LHCN-M2 (cell line): ENCODE measurements around a stretch of chr4.

- RAMPAGE, long total RNA = no peak
These were observed 7.0 kb upstream of the NEUROG2 start for GRCh38 chr4:112522903-112523503.

DNA sequence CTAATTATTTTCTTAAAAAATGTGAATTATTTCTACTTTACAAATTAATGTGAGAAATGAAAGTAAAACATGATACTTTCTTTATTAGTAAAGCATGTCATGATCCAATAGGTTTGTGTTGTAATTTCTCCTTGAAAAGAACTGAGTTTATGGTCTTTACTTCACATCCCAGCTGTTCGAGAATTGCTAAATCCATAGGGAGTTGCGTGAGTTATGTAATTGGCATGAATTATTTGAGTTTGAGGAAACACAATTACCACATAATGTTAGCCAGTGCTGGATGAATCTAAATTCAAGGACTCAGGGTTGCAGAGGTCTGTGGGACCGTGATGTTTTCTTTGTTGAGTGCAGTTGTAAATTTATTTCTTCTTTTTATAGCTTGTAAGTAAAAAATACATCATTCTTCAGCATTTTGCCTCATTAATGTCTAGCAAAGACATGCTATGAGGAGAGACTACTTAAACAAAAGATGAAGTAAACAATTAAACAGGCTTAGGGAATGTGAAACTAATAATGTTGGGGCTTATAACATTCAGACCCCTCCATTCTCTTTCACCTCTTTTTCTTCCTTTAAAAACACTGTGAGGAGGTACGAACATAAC lies 159.8 kb upstream of the ANK2 start:
- RAMPAGE, long total RNA = no peak

- RAMPAGE, long total RNA = no peak
These were observed 320.0 kb downstream of the ANK2 start for GRCh38 chr4:113369482-113369851.

GRCh38 chr4:113452323-113453225 lies 309.0 kb downstream of the CAMK2D start:
- RAMPAGE, long total RNA = no peak

DNA sequence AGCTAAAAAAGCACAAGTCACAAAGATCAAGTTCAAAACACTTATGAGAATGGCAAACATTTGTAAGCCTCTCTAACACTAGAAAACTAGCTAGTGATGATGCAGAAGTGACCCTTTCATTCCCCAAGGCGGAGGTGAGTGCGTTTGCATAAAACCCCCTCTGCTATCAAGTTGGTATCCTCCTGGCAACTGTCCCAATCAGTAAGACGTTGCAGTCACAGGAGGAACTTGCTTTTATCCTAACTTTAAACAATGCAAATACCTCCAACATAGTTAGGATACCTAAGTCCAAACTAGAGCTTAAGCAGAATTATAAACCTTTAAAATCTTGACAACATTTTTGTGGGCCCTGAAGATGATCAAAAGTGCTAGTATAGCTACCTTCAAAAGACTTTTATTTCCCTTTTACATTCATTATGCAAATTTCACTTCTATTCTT lies 308.3 kb downstream of the CAMK2D start:
- RAMPAGE, long total RNA = no peak

GRCh38 chr4:113738083-113738454 lies 23.5 kb downstream of the CAMK2D start:
- RAMPAGE, long total RNA = no peak

DNA sequence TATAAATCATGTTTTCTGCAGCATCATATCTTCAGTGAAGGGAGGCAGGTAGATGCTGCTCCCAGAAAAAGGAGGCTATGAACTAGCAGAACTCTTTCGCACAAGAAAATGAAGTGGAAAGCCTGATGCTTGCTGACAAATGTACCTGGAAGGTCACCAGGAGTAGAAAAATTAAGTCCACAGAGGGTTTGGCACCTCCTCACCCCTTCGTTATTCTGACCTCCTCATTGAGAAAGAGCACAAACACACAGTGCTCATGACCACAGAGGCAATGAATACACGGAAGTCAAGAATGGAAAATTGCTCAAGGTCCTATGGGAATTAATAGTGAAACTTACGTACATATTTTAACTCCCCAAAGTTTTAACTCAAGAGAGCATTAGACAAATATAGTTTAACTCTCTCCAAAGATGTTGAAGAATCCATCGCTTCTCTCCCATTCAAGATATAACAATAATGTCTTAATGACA lies 83.6 kb upstream of the CAMK2D start:
- RAMPAGE, long total RNA = no peak

GRCh38 chr4:114495496-114495948 lies 103.1 kb upstream of the UGT8 start:
- RAMPAGE, long total RNA = no peak

DNA sequence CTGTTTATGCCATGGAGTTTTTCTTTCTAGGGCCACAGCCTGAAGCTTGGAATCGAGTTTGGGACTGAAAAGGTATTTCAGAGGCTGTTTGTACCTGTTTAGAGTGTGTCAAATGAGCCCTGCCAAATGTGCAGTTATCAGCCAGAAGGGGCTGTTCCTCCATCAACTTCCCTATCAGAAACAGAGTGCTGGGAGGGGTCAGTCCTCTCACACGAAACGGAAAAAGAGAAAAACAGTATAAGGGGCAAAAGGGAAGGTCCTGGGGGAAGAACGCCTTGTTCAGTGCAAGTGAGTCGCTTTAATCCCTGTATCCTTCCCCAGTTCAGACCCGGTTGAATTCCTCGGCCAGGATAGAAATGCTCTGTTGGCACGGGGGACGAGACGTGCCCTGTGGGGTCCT lies 199.9 kb upstream of the NDST3 start:
- RAMPAGE, long total RNA = no peak

- RAMPAGE, long total RNA = no peak
These were observed 73.2 kb downstream of the PRSS12 start for GRCh38 chr4:118279561-118279967.

GRCh38 chr4:118281247-118282218 lies 71.3 kb downstream of the PRSS12 start:
- RAMPAGE, long total RNA = no peak

DNA sequence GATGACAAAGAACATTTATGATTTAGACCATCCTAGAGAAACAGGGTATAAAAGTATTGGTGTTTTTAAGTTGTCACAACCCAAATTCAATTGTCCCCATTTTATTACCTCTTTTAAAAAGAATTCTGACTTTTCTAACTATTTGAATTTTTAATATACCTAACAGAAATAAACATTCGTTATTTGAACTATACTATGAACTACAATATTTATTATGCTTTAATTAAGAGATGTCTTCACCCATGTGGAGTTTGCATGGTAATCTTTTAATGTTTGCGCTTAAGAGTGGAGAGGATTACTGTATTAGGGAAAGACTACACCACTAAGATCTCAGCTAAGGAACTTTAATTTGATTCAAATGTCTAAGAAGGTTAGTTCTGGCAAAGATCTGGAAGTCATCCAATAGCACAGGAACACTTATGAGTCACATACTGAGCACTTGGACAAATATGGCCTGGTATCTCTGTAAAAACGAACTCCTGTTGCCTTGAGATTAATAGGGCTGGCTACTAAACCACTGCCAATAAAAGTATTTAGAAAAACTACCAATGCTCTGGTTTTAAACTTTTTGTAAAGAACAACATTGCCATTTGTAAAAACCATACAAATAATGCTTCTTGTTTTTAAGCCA lies 70.7 kb downstream of the SEC24D start:
- RAMPAGE, long total RNA = no peak

DNA sequence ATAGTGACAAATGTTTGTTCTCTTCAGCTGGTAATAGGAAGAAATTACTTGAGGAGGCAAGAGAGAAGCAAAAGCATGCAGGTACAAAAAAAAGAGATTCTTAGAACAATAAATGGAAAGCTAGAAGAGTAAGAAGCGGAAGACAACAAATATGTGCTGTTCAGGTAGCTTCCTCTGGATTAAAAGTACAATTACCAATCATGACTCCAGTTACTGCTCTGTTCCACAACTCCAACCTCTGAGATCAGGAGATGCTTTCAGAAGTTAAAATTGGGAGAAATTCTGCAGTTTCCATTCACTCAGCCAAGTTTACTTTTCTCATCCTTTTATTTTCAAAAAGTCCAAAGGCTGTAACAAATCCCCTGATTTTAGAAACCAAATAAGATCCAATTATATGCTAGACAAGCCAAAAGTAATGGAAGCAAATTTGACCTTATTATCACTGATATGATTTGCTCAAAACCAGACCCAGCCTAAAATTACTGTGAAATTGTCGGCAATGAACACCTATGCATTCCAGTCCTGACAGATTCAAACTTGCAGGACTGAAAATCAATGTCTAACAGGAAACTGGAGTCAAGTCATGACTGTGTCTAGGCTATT lies 65.6 kb downstream of the SEC24D start:
- RAMPAGE, long total RNA = no peak

DNA sequence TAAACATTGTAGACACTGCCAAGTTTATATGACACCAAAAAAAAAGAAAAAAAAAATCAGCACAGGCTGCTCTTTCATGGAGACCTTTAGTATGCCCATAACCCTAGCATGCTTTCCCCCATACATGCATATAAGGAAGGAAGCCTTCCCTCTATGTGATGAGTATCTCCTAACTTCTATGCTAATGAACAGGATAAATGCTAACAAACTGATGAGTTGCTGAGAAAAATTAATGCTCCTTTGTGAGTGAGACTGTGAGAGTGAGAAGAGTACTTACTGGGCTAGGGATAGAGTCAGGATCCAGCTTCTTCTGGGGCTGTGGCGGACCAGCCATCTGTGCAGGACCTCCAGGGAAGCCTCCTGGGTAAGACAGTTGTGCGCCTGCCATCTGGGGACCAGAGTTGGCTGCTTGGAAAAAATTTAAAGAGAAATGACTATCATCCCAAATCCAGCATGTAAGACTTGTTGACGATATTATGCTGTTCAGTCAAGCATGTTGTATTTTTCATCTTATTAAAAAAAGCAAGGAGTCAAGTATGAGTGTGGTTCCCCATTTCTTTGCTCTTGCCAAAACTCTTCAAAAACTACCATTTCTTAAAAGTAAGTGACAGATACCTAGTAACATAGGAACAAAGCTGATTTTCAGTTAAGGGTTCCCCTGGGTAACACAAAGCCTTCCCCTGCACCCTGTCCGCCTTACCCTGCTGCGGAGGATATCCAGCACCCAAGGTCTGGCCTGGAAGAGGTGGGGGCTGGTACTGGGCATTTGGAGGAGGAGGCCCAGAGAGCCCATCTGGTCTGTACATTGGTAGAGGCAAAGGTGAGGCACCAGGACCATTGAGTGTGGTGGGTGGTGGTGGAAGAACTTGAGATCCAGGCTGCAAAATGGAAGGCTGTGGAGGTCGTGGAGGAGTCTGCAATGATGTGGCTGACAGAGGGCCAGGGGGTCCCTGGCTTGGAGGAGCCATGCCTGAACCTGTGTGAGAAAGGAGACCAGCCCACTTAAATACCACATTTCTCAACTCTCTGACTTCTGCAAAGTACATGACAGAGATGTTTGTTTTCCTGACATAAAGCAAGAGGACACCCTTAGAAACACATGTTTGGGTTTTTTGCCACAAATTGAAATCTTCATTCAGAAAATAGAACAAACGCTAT lies 20.8 kb downstream of the SEC24D start:
- RAMPAGE, long total RNA = no peak

GRCh38 chr4:118834830-118835553 lies 934 bp downstream of the SEC24D start:
- RAMPAGE, long total RNA = no peak

DNA sequence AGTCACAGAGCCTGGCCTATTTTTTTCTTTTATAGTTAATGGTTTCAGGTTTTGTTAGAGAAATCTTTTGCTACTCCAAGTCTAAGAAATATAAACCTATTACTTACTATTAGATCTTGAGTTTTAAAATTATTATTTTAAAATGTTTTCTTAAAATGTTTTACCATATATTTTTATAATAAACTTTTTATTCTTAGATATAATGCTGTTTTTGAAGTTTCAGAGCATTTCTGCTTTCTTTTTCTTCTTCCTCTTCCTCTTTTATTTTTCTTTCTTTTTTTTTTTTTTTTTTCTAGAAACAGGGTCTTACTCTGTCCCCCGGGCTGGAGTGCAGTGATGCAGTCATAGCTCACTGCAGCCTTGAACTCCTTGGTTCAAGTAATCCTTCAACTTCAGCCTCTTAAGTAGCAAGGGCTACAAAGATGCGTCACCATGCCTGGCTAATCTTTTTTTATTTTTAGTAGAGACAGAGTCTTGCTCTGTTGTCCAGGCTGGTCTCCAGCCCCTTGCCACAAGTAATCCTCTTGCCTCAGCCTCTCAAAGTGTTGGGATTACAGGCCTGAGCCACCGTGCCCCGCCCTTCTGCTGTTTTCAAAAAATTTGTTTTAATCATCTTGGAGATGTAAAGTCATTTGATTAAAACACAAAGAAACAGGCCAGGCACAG lies 27.9 kb downstream of the SYNPO2 start:
- RAMPAGE, long total RNA = no peak

DNA sequence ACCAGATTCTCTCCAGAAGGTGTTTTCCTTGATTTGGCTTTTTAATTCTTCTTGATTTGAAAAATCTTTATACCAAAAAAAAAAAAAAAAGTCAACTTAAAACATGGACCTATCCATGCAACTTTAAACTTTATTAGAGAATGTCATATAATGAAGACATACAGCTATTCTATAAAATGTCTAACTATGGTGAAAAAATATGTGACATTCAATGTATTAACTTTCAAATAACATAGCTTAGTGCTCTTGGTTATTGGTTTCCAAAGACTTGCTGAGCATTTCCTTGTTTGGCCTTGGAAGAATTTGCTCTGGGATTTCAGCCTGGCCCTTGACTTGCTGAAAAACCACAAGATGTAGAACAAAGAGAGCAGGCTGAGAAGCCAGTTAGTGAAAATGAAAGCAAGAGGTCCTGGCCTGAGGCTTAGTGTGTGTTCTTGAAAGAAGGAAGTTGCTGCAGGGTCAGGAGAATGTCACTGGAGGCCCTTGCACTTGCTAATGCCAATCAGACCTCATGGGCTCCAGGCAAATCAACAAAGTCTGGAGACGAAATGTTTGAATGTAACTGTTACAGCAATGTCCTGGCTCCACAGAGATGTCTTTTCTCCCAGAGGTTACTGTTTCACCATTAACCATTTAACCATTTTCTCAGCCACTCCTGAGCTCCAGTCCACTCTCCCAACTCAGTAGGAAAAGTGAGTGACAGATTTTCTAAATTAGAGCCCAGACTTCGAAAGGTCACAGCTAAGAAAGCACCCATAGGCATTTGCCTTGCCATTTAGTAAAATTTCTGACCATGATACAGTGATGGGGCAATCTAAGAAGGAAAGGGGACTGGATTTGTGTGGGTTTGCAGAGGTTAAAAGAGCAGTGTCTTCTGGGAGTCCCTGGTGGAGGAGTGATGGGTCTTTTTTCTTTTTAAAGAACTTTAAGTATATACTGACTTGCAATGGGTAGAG lies 79.4 kb downstream of the SYNPO2 start:
- RAMPAGE, long total RNA = no peak

- RAMPAGE, long total RNA = no peak
These were observed 87.1 kb downstream of the SYNPO2 start for GRCh38 chr4:118975339-118976562.

DNA sequence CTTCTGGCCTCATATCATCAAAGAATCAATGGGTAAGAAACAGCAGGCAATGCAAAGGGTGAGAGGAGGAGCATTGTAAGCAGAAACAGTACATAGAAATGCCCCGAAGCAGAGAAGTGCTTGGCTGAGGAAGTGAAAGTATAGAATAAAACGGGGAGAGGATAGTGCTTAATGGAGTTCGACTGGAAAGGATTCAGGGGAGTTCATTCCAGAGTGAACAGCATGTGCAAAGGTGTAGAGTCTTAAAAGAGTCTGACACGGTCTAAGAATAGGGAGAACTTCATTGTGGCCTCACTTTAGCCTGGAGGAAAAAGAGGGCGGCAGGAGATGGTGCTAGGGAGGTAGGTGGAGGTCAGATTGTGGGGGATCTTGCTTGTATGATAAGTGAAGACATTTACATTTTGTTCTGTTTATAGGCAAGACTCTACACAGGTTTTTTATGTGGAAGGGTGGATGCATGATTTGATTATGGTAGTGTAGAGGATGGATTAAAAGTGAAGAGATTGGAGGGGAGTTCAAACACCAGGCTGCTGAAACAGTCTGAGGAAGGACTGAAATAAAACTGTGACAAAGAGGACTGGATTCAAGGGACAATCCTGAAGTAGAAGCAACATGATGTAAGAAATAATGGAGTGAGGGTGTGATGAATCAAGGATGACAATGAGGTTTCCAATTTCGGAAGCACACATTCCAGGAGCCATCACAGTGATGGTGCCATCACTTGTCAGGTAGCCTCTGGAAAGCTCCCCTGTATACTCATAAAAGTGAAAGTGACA lies 103.3 kb downstream of the SYNPO2 start:
- RAMPAGE, long total RNA = no peak

GRCh38 chr4:118993816-118994538 lies 105.3 kb downstream of the SYNPO2 start:
- RAMPAGE, long total RNA = no peak